Mesenchymal stem cell of Wharton's jelly (primary cell): ENCODE measurements around the gene BBOX1.

DNA sequence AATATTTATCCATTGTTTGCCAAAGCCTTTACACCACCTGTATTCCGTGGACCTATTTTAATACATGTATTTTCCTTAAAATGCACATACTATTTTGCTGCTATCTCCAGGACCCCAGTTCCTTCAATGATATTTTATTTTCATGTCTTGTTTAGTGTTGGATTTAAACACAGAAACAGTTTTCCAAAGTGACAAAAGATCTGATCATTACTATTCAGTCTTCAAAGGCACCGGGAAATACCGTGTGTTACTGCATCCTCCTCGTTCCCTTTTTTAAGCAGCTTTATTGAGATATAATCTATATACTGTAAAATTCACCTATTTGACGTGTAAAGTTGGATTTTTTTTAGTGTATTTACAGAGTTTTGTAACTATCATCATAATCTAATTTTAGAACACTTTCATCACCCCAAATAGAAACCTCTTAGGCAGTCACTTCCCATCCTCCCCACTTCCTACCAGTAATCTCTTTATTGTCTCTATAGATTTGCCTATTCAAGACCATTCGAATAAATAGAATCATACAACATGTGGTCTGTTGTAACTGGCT lies 1.4 kb downstream of the ANO5 start:
- CAGE, long polyA plus RNA: no peak

DNA sequence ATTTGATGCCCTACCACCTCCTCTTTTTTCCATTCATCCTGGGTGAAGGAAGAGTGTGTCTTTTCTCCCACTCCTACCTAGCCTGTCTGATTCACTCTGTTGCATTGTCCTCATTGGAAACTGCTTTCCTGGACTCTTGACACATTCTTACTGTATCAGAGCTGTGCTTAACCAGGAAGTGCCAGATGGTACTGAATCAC lies 44.4 kb downstream of the SVIP start:
- CAGE, long polyA plus RNA: no peak

GRCh38 chr11:24828787-24829101 lies 331.9 kb downstream of the LUZP2 start:
- CAGE, long polyA plus RNA: no peak

GRCh38 chr11:25423806-25424081 lies 908.2 kb upstream of the ANO3 start:
- CAGE, long polyA plus RNA: no peak

- CAGE, long polyA plus RNA: no peak
Measured at GRCh38 chr11:25924512-25924782, 407.5 kb upstream of the ANO3 start.

- CAGE, long polyA plus RNA: no peak
Measured at GRCh38 chr11:27040193-27041162, at the start of gene BBOX1. Gene BBOX1 (plus strand): TSS chr11:27040815.

GRCh38 chr11:27381080-27381516 lies 18.1 kb upstream of the CCDC34 start:
- CAGE, long polyA plus RNA: no peak

GRCh38 chr11:27430789-27431473 lies 41.7 kb downstream of the LGR4 start:
- CAGE, long polyA plus RNA: no peak

- CAGE, long polyA plus RNA: no peak
Measured at GRCh38 chr11:27467941-27468958, 4.3 kb downstream of the LGR4 start.

DNA sequence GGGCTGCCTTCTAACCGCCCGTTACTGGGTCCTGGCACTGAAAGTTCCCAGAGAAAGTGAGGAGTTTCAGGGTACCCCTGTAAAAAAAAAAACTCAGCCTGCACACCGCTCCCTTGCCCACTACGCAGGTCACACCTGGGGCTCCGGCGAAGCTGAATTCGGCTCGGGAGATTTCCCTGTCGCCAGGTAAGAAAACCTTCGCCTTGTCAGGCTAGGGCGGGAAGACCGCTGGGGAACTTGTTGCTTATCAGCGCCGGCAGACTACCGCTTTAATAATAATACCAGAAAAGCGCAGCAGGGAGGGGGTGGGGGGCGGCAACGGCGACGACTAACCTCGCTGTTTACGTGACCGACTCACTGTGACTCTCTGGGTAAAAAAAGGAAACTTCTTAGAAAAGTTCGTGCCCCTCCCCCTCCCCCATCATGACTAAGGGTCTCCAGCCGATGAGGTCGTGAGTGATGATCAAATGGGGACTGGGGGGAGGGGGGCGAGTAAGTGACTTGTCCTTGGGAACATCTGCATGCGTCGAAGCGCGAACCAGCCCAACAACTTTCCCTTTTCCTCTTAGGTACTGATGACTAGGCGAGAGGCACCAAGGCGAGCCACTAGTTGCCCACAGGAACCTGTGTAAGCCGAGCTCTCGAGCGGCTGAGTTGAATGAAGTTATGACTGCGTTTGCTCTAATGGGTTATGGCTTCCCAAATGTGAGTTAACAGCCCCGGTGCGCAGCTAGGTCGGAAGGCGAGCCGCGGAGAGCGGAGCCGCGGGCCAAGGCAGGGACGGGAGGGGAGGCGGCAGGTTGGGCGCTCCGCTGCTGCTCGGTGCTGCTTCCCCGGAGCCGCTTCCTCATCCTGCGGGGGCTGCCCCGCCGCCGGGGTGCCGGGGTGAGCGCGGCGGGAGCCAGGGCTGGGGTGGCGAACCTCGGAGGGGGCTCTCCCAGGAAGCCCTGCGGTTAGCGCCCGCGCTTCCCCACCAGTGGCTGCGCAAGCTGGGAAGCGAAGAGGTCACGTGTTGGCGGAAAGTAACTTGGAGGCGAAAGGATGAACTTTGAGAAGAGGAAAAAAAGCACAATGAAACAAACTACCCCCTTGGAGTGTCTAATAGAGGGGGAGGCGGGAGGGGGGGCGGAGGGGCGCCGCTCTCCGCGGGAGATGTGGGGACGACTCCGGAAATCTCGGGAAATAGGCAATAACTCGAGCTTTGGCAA lies 21.9 kb upstream of the BDNF start:
- CAGE, long polyA plus RNA: no peak

GRCh38 chr11:28628323-28628764 lies 520.2 kb downstream of the METTL15 start:
- CAGE, long polyA plus RNA: no peak

DNA sequence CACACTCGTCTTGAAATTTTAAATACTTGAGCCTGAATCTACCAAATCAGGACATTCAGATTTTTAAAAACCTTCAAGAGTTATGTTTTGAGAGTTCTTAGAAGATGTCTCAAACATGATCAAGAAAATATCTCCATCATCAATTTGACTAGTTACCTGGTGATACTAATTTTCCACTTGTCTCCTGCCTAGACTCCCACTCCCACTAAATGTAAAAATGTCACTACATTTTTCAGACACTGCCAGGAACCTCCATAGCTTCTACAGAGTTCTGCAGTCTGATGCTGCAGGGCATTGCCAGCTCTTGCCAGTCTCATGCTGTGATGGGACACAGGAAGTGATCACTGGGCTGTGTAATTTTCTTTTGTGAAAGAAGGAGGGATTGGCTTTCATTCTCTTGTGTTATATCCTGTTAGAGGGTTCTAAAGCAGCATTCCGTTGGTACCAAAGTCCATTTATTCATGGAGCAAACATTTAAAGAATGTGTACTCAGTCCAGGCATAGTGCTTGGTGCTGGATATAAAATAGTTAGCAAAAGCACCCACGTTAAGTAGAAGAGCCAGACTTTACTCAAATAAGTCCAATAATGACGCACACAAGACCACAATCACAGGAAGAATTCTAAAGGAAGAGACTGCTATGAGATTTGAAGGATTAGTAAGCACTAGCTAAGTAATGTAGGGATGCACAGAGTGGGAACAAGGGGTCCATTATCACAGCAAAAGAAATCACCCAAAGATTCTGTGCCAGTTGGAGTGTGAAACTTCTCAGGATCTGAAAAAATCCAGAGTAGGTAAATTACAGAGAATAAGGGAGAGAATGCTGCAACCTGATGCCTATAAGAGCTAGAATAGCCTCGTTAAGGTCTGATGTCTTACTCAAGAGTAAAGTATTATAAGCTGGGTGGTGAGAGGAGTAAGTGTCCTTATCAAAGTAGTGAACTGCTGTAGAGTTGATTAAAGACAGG lies 728.1 kb downstream of the METTL15 start:
- CAGE, long polyA plus RNA: no peak

DNA sequence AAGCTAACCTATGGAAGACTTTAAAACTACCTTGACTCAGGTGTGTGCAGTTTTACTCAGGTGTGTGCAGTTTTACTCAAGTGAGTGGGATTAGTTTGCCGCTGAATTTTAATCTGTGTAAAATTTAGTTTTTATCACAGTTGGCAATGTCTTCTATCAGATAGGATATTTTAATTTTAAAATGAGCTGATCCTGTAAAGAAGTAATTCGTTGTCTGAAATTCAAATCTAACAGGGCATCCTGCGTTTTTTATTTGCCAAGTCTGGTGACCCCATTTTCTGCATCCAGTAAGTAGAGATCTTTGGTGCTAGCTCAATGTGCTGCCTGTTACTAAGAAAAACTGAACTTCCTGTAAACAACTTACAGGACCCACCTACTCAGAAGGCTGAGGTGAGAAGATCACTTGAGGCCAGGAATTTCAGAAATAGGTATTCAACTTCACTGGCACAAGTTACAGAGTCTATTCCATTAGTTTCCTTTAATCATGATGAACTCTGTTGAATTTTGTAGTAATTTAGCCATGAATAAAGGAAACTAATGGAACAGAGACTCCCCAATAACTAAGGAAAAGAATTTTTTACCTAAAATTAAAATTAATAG lies 4.0 kb downstream of the ARL14EP start:
- CAGE, long polyA plus RNA: no peak

GRCh38 chr11:31496824-31497336 lies 12.5 kb downstream of the IMMP1L start:
- CAGE, long polyA plus RNA: no peak

- CAGE, long polyA plus RNA: no peak
Measured at GRCh38 chr11:31817131-31818268, 6.4 kb upstream of the PAX6 start.

GRCh38 chr11:32005904-32006431 lies 84.9 kb upstream of the RCN1 start:
- CAGE, long polyA plus RNA: no peak

DNA sequence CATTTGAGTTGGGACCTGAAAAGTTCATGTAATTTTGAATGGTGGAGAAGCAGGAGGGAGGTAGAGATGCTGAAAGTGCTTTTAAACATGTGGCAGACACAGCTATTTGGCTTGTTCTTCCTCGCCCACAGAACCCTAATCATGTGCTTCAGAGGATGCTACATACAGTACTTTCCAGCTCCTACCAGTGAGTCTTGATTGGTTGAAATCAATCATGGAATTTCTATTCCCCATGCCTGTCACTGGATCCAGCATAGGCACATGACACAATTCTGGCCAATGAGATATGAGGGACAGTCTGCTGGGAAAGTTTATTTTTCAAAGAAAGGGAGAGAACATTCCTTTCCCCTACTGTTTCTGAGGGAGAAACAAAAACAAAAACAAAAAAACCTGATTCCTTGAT lies 3.4 kb upstream of the RCN1 start:
- CAGE, long polyA plus RNA: no peak

DNA sequence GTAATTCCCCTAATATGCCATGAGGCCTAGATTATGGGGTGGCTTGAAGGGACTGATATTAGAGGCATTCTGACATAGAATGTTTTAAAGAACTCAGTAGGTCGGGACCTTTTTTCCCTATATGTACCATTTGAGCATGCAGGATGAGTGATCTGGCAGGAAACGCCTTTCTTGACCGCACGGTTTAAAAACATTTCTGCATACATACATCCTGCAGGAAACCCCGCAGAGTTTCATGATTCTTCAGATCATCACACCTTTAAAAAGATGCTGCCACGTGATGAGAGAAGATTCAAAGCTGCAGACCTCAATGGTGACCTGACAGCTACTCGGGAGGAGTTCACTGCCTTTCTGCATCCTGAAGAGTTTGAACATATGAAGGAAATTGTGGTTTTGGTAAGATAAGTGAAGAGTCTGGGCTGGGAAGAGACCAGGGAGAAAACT lies 7.3 kb downstream of the RCN1 start:
- CAGE, long polyA plus RNA: no peak

- CAGE, long polyA plus RNA: no peak
Measured at GRCh38 chr11:32104114-32105137, 13.6 kb downstream of the RCN1 start.

- CAGE, long polyA plus RNA: no peak
Measured at GRCh38 chr11:32173484-32173683, 82.5 kb downstream of the RCN1 start.